MCF 10A (cell line): Measurements from ENCODE around the genes HTR5A, INSIG1 and CNPY1.

- PRO-cap = no peak
- RRBS = 76% methylated on average over 7 of the region's 42 CpGs
These were observed 165.9 kb upstream of the DPP6 start for GRCh38 chr7:153886217-153886744.

DNA sequence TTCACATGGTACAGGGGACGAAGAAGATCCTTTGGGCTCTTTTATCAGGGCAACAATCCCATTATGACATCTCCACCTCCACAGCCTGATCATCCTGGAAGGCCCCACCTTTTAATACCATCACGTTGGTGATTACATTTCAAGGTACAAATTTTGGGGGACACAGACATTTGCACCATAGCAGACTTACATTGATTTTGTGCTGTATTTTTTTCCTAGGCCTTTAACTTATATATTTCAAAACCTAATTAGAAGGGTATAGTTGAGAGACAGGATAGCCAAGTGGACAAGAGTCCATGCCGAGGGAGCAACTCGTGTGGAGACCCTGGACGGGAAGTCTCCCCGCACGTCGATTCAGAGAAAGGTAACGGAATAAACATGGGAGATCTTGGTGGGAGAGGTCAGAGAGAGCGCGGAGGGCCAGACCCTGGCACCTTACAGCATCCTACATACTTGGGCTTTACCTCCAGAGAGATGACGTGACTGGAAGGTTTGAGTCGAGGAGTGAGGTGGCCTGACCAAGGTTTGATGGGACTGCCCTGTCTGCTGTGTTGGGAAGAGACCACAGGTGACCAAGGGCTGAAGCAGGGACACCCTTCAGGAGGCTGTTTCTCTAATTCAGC lies 123.5 kb upstream of the DPP6 start:
- PRO-cap = no peak
- RRBS = no CpG with 5 or more reads among the region's 13 CpGs

DNA sequence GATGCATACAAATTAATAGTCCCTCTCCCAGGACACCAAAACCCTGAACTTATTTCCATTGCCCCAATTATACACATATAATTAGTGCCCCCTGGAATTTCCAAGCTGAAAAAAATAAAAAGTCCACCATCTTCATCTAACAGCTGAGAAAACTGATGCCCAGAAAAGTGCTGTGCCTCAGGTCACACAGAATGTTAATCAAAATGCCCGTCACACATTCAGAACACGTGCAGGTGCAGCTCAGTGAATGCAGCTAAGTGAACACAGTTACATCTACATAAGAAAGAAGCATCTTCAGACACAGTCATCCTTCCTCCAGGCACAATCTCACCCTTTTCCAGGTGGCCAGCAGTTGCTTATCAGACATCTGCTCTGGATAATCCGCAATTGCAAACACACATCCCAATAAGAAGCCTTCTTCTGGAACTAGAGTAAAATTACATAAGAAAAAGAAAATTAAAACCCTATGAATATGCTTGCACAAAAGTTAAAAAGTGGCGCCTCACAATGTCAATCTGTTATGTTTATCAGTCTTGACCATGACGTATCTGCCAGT lies 35.4 kb downstream of the PAXIP1 start:
- PRO-cap = no peak
- RRBS = no CpG with 5 or more reads among the region's 5 CpGs

DNA sequence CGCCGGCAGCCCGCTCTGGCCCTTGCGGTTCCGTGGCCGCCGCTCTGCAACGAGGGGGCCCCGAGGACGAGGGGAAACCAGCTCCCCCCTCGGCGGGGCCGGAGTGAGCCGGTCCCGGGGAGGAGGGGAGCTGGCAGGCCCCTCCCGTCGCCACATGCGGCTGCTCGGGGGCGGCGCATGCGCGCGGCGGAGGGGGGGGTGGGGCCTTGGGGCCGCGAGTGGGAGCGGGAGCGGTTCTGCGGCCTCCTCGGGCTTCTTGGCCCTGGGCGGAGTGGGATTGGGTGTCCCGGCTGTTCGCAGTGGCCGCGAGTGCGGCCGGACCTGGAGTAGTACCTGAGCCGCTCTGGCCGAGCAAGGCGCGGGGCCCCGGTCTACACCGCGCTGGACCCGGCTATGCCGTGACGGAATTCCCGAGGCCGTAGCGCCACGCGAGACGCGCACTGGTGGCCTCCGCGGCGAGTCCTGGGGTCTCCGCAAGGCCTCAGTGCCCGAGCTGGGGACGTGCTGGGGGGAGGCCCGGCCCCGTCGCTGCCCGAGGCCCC lies 401 bp upstream of the PAXIP1 start:
- PRO-cap = bidirectional peak, plus-strand start at position 199 of the sequence, minus-strand start outside the sequence
- RRBS = under 1% methylated on average over 15 of the region's 65 CpGs

GRCh38 chr7:155003796-155004187 lies 868 bp upstream of the PAXIP1 start:
- PRO-cap = bidirectional peak, plus-strand start at chr7:155003838, minus-strand start at chr7:155003859; bidirectional peak, plus-strand start at chr7:155003986, minus-strand start at chr7:155003911
- RRBS = 2% methylated on average over 8 of the region's 26 CpGs

- PRO-cap = no peak
- RRBS = no CpG with 5 or more reads among the region's 30 CpGs
These were observed at the start of gene HTR5A for GRCh38 chr7:155069877-155070447. HTR5A (plus strand) TSS chr7:155070324.

GRCh38 chr7:155219820-155220280 lies 77.8 kb upstream of the INSIG1 start:
- PRO-cap = no peak
- RRBS = 94% methylated on average over 1 of the region's 9 CpGs

GRCh38 chr7:155226135-155226588 lies 71.5 kb upstream of the INSIG1 start:
- PRO-cap = no peak
- RRBS = no CpG with 5 or more reads among the region's 19 CpGs

- PRO-cap = no peak
- RRBS = no CpG with 5 or more reads among the region's 10 CpGs
These were observed 20.6 kb upstream of the INSIG1 start for GRCh38 chr7:155277099-155277526.

DNA sequence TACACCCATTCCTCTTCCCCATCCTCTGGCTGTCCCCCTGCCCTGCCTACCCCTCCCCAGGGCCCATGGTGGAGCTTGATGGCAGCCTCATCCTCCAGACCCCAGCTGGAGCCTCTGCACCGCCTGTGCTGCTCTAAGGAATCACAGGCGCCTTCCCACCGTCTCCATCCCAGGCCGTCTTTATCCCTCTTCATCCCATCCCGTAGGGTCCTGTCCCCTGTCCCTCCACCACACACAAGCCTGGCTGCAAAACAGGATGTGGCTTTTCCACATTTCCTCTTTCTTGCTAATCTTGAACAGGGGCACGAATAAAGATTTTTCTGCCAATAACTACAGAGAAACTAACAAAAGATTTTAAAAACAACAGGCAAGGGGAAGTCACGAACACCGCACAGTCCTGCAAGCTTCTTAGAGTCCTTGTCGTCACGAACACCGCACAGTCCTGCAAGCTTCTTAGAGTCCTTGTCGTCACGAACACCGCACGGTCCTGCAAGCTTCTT lies 10.5 kb upstream of the INSIG1 start:
- PRO-cap = no peak
- RRBS = no CpG with 5 or more reads among the region's 15 CpGs

GRCh38 chr7:155297346-155298106 lies at the start of gene INSIG1:
INSIG1 (plus strand) TSS chr7:155297878.
- PRO-cap = bidirectional peak, plus-strand start at chr7:155297443, minus-strand start at chr7:155297445; bidirectional peak, plus-strand start at chr7:155297878, minus-strand start at chr7:155297633
- RRBS = under 1% methylated on average over 66 of the region's 112 CpGs

- PRO-cap = no peak
- RRBS = no CpG with 5 or more reads among the region's 10 CpGs
These were observed 4.9 kb downstream of the INSIG1 start for GRCh38 chr7:155302482-155303039.

DNA sequence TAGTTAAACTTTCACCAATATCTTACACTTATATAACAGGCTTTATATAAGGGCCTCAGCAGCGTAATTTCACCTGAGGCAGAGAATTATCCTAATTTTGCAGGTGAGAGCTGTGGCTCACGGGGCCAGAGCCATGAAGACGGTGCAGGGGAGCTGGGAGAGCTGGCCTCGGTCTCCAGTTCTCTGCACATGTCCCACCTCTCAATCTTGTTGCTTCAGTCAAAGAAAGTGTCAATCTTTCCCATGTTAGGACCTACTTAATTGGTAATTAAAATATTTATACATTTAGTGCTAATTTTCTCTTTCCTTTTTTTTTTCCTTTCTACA lies 10.2 kb downstream of the INSIG1 start:
- PRO-cap = no peak
- RRBS = no CpG with 5 or more reads among the region's 4 CpGs

- PRO-cap = no peak
- RRBS = no CpG with 5 or more reads among the region's 3 CpGs
These were observed at the start of gene CNPY1 for GRCh38 chr7:155546426-155546993. CNPY1 (minus strand) TSS chr7:155546559.

- PRO-cap = no peak
- RRBS = no CpG with 5 or more reads among the region's 4 CpGs
These were observed 36.1 kb downstream of the RBM33 start for GRCh38 chr7:155680417-155681037.

- PRO-cap = no peak
- RRBS = no CpG with 5 or more reads among the region's 10 CpGs
These were observed 35.0 kb downstream of the SHH start for GRCh38 chr7:155777069-155777877.

DNA sequence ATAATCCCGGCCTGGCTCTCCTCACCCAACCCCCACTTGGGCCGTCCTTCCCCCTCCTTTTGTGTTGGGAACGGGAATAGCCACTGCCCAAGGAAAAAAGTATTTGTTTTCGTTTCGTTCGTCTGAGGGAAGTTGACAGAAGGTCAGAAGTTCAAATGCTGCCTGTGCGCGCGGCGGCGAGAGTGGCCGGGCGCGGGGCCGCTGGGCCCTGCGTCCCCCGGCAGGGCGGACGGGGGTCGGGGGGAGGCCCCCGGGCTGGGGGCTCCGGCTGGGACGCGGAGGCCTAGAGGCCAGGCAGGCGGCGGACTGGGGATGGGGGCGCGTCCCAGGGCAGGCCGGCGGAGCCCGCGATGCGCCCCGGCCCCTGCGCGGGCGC lies 2.7 kb downstream of the SHH start:
- PRO-cap = no peak
- RRBS = 42% methylated on average over 9 of the region's 37 CpGs

DNA sequence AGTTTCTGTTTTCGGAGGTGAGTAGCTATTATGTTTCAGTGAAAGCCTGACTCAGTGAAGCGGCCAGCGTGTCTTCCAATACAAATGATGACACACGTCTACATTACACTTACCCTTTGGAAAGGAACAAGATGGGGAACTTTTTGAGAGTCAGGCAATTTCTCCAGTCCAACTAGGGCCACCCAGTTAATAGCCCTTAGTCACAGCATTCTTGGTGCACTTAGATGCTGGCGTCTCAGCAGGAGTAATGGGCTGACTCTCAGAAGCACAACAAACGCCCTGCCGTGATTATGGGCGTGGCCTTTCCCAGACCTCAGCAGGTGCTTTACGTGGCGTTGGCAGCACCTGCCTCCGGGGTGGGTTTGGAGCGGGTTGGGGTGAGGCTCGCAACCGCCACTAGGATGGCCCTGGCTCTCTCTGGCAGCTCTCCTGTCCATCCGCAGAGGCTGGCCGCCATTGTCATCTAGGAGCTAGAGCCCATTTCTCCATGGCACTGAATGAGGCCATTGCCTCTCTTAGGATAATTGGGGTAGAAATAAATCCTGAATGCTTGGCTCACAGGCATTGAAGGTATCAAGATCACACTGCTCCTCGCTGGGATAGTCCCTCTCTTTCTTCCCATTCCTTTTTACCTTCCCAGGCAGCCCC lies 147.7 kb upstream of the SHH start:
- PRO-cap = no peak
- RRBS = no CpG with 5 or more reads among the region's 17 CpGs

GRCh38 chr7:156402281-156402798 lies 238.2 kb upstream of the RNF32 start:
- PRO-cap = no peak
- RRBS = 72% methylated on average over 3 of the region's 12 CpGs

GRCh38 chr7:156776200-156776883 lies 116.6 kb downstream of the LMBR1 start:
- PRO-cap = no peak
- RRBS = no CpG with 5 or more reads among the region's 4 CpGs